Melanocyte of skin (primary cell): ENCODE measurements around a stretch of chr10.

- CAGE, long polyA plus RNA, 2 experiments = no peak in any of the 2 experiments
Observed at GRCh38 chr10:73910034-73910414, 908 bp upstream of the PLAU start.

GRCh38 chr10:73913524-73913942 lies 2.6 kb downstream of the PLAU start:
- CAGE, long polyA plus RNA, 2 experiments = no peak in any of the 2 experiments

GRCh38 chr10:73913943-73914328 lies 3.0 kb downstream of the PLAU start:
- CAGE, long polyA plus RNA, 2 experiments = no peak in any of the 2 experiments

DNA sequence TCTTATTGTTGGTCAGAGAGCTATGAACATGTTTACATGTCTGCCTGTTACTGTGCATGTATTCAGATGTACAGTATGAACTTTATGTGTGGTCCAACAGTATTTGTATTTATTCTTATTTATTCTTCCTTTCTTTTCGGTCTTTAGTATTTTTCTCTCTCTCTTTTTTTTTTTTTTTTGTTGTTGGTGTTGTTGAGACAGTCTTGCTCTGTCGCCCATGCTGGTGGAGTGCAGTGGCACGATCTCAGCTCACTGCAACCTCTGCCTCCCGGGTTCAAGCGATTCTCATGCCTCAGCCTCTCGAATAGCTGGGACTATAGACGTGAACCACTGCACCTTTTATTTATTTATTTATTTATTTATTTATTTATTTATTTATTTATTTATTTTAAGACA lies 38.1 kb downstream of the PLAU start:
- CAGE, long polyA plus RNA, 2 experiments = no peak in any of the 2 experiments

DNA sequence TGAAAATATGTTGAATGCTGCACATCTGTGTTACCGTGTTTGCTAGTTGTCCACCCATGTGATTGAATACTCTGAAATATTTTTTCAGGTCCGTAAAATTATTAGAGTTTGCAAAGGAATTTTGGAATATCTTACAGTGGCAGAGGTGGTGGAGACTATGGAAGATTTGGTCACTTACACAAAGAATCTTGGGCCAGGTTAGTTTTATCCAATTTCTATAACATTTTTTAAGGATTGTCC lies 72.9 kb downstream of the VCL start:
- CAGE, long polyA plus RNA, 2 experiments = no peak in any of the 2 experiments

DNA sequence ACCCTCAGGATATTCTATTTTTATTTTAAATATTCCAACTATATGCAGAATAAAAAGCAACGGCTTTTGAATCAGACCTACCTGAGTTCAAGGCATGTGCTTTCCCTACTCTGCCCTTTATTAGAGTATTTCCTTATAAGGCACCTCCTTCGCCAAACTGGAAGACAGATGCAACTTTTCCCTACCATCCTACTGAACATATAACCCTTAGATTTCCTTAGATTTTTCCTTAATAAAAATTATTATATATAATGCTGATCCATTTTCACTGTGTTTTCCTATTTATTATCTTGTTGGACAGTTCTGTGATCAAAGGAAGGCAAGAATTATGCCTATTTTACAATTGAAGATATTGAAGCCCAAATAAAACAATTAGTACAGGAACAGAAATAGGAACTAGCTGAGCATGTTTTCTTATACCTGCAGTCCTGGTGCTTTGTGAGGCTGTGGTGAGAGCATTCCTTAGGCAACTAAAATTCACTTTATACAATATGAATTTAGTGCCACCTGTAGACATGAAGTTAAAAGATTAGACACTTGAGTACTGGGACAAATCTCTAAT lies 1.4 kb downstream of the ADK start:
- CAGE, long polyA plus RNA, 2 experiments = no peak in any of the 2 experiments

GRCh38 chr10:74250641-74251277 lies 99.7 kb downstream of the ADK start:
- CAGE, long polyA plus RNA, 2 experiments = no peak in any of the 2 experiments

DNA sequence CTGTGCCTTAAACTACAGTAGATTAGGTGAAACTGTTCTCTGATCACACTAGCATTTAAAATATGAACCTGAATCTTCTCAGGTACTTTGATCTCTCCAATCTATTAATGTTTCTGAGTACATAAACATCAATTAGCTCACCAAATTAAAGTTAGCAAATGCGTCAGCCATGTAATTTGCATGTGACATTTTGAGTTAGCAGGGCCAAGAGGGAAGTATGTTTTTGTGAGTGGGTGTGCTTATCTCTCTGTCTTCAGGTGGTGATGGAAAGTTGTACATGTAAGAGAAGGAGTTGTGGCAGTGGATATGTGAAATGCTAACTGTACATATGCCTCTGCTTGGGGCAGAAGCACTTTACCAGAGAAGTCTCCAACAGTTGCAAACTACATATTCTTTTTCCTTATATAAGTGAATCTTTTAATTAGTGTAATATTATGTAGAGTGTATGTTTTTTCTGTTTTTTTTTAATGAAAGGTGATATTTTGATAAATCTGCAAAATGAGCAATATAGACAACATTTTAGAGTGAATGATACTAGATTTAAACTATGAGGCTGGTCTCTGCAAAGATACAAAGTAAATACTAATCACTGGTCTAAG lies 27.7 kb downstream of the KAT6B start:
- CAGE, long polyA plus RNA, 2 experiments = no peak in any of the 2 experiments

- CAGE, long polyA plus RNA, 2 experiments = no peak in any of the 2 experiments
Observed at GRCh38 chr10:74865729-74866295, 39.4 kb downstream of the KAT6B start.

- CAGE, long polyA plus RNA, 2 experiments = no peak in any of the 2 experiments
Observed at GRCh38 chr10:74889388-74889998, 63.1 kb downstream of the KAT6B start.

- CAGE, long polyA plus RNA, 2 experiments = no peak in any of the 2 experiments
Observed at GRCh38 chr10:74923723-74924187, 97.4 kb downstream of the KAT6B start.

DNA sequence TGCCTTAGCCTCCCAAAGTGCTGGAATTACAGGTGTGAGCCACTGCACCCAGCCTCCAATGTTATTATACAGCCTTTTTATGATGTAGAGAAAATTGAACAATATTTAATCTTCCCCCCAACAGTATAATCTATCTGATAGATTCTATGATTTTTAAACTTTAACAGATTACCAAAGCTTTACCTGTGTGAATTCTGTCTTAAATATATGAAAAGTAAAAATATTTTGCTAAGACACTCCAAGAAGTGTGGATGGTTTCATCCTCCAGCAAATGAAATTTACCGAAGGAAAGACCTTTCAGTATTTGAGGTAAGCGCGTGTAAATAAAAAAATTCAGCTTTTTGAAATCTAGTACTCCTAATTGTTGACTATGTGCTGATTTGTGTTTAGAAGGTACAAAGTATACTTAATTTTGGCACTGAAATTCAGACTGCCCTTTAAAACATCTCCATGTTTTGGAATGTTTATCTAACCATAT lies 91.8 kb downstream of the DUSP29 start:
- CAGE, long polyA plus RNA, 2 experiments = no peak in any of the 2 experiments

- CAGE, long polyA plus RNA, 2 experiments = no peak in any of the 2 experiments
Observed at GRCh38 chr10:75231909-75232575, 3.7 kb downstream of the COMTD1 start.

DNA sequence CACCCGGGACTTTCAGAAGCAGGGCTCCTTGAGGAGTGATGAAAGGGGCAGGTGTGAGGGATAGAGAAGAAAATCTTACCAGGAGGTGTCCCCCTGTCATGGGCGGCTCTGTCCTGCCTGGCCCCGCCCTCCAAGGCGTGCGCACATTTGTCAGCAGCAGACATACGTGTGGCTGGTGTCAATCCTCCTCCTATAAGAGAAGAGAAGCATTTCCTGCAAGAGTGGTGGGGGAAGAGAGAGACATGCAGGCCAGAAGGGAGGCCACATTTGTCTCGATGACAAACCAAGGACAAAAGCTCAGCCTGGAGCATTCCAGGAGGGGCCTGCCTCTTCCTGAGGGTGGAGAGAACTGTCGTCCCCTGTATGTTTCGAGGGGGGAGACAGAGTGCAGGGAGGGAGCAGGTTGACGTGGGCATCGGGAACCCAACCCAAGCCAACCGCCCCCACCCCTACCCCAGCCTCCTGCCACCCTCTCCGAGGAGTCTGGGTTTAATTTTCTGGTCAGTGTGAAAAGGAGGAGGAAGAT lies 47.5 kb upstream of the COMTD1 start:
- CAGE, long polyA plus RNA, 2 experiments = no peak in any of the 2 experiments

DNA sequence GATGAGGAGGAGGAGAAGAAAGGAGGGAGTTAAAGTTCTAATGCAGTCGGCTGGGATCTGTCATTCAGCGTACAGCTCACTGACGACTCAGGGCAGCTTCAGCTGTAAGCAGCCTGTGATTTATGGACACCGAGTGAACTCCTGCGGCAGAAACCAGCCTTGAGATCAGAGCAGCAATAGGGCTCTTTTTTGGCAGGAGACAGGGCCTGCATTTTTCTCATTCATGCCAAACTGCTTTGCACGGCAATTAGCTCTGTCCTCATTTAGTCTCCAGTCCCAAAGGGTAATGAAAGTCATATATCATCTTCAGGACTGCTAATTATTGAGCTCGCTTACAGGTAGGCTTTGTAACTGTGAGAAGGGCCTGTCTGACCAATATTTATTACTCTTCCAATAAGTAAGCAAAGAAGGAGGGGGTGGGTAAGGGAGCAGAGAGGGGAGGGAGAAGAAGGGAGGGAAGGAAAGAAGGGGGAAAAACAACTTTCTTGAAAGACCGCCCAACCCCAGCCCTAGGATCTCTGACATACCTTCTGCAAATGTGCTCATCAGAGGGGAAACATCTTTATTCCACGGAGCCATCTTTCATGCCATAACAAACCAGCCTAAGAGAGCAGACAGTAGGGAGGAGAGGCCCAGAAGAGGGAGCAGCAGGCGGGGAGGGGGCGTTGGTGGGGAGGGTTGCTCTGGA lies 48.1 kb upstream of the COMTD1 start:
- CAGE, long polyA plus RNA, 2 experiments = no peak in any of the 2 experiments

- CAGE, long polyA plus RNA, 2 experiments = no peak in any of the 2 experiments
Observed at GRCh38 chr10:75394251-75394990, 7.1 kb downstream of the ZNF503 start.

GRCh38 chr10:75403285-75404077 lies 1.9 kb upstream of the ZNF503 start:
- CAGE, long polyA plus RNA, 2 experiments = no peak in any of the 2 experiments

DNA sequence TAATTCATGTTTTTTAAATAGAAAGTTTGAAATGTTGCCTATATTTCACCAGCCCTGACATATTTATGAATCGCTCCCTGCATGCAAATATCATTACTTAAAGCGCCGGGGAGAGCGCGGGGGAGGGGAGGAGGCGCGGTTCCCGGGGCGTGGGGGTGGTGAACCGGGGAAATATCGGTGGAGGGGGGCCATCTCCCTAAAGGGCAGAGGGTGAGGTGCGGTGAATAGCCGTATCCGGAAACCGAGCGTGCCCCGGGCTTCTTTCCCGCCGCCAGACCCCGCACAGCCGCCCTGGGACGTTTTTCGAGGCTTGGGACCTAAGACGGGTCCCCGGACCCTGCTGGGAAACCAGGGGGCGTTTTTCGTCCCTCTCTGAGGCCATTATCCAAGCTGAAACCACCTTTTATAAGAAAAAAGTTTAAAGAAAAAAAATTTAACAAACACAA lies 7.0 kb upstream of the ZNF503 start:
- CAGE, long polyA plus RNA, 2 experiments = no peak in any of the 2 experiments

DNA sequence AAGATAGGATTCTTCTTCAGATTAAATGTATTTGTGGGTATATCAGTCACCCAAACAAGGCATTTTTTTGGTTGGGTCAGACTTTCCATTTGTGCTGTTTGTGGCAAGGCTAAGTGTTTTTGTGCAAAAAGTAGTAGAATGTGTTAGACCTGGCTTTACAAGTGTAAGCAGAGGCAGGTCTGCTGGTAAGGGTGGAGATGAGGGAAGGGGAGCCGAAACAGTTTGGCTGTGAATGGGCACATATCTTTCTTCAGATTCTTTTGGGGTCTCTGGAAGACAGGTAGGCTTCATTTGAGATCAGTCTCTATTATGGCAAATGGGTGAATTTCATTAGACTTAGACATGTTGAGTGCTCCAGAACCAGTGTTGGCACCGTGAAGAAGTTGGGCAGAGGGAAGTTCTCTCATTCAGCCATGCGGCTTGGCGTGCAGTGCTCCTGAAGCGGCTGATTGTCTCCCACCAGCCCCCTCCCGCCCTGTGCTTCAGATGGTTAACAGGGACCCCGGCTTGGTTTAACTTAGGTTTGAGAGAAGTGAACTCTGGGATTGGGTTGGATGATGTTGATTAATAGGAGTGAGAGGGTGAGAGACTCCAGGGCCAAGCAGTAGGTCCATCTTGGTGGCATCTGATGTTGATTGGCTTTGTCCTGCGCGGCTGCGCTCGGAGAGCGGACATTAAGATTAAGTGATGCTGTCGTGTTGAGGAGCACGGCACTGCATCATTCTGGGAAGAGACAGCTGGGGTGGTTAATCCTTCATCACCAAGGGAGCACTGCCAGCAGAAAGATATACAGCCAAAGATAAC lies 208.0 kb downstream of the LRMDA start:
- CAGE, long polyA plus RNA, 2 experiments = no peak in any of the 2 experiments

GRCh38 chr10:75753179-75753785 lies 321.9 kb downstream of the LRMDA start:
- CAGE, long polyA plus RNA, 2 experiments = no peak in any of the 2 experiments